Metanephros (tissue), 2 donors: ENCODE measurements around a stretch of chr14.

- RAMPAGE, long total RNA, result no peak
Measured at GRCh38 chr14:106012135-106012729, 485.8 kb downstream of the TMEM121 start.

DNA sequence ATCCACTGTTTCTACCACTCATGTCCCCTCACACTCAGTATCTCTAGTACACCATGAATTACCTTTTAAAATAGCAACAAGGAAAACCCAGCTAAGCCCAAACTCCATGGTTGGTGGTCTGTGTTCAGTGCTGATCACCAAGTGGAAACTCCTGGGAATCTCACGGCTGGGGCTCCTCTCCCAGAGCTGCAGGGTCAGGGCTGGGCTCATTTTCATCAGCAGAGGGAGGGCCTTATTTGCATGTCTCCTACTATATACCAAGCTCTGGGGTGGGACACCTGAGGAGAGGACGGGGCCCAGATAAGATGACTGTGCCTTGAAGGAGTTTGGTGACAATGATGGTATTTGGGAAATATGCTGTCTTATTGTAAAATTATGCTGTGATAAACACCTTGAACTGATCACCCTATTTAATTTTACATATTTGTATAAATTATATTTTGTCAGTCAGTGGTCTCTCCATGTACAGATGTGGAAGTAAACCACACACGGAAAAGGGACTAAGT is 1031.0 kb downstream of the TMEM121 start:
- RAMPAGE, long total RNA, result no peak

DNA sequence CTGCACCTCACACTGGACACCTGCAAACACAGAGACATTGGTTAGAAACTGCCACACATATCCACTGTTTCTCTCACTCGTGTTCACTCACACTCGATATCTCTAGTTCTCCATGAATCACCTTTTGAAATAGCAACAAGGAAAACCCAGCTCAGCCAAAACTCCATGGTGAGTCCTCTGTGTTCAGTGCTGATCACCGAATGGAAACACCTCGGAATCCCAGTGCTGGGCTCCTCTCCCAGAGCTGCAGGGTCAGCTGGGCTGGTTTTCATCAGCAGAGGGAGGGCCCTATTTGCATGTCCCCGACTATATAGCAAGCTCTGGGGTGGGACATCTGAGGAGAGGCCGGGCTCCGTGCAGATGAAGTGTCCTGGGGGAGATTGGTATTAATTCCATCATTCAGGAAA is 1066.6 kb downstream of the TMEM121 start:
- RAMPAGE, long total RNA, result no peak

- RAMPAGE, long total RNA, result no peak
Measured at GRCh38 chr14:106627488-106627822, 1101.1 kb downstream of the TMEM121 start.

- RAMPAGE, long total RNA, result no peak
Measured at GRCh38 chr14:106636540-106636893, 1110.1 kb downstream of the TMEM121 start.

DNA sequence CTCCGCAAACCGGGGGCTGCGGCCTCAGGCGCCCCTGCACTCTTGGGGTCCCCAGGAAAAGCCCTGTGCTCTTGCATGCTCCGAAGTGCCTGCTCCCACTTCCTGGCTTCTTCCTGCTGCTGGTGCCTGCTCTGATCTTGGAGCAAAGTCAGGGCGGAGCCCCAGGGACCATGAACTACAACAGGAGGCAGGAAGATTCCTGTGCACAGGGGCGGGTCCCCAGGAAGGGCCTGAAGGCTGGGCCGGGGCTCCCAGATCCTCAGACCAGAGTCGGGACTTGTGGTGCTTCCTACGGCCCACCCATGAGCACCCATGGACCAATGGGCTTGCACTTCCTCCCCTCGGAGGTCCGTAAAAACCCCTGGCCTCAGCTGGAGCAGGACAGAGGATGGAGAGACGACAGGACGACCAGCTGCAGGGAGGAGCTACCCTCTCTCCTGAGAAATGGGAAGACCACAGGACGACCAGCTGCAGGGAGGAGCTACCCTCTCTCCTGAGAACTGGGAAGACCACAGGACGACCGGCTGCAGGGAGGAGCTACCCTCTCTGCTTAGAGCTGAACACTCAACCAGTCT is 1287.1 kb downstream of the TMEM121 start:
- RAMPAGE, long total RNA, result no peak

- RAMPAGE, long total RNA, result no peak
Measured at GRCh38 chr14:106846095-106846621, 1319.8 kb downstream of the TMEM121 start.